T-cell (primary cell): Measurements from ENCODE around the genes NAGPA and USP7.

- PRO-cap, 7 experiments, result no peak in any of the 7 experiments
These were observed 39.6 kb downstream of the UBN1 start for GRCh38 chr16:4886878-4887359.

DNA sequence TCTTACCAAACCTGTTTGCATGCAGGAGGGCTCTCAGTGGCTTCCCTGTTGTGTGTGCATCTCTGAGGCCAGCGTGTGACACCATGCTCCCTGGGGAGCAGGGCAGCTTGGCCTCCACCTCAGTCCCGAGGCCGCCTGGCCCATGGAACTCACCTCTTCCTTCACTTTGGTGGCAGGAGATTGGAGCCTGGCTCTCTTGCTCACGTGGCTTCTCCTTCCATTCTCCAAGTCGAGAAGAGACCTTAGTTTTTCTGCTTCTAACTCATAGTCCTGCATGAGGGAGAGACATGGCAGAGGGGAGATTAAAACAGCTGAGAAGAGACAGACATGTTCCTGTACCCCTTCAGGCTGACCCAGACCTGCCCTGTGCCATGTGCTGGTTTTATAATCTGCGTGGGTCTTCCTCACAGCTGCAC, 40.7 kb downstream of the UBN1 start:
- PRO-cap, 7 experiments, result no peak in any of the 7 experiments

GRCh38 chr16:4890076-4890917, 43.0 kb downstream of the UBN1 start:
- PRO-cap, 7 experiments, result no peak in any of the 7 experiments

- PRO-cap, 7 experiments, result no peak in any of the 7 experiments
These were observed 44.6 kb downstream of the PPL start for GRCh38 chr16:4891989-4893069.

DNA sequence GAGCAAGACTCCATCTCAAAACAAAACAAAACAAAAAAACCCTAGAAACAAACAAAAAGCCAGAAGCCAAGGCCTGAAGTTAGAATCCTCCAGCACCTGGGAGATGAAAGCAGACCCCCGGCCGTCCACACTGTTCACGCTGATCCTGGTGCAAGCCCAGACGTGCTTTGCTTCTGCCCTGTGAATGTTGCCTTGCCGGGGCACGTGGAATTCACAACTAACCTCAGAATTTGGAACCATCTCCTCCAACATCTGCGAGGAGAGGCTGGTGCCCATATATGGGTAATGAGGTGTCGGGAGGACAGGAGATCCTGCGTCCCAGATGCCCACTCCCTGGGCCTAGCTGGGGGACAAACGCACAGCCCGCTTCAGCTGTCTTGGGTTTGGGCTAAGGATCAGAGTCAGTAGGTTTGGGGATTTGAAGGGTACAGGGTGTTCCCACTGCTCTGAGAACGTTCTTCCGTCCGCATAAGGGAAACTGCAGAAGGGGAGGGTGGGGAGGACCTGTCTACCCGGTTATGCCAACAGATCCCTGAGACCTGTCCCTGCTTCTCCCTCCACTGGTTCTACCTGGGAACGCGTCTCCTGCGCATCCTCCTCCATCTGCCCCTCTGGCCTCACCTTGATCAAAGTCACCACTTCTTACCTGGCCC, 14.2 kb downstream of the PPL start:
- PRO-cap, 7 experiments, result no peak in any of the 7 experiments

DNA sequence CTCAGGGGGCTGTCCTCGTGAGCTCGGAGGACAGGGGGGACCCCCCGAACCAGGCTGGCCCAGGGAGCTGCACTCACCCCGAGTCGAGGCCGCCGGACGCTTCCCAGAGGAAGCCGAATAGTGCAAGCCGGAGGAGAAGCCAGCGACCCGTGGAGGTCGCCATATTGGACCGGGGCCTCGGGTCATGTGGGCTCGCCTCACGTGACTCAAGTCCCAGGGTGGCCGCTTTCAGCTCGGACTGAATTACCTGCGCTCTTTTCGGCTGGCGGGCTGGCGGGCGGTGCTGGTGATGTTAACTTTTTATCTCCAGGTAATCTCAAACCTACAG, at the start of gene NAGPA:
Gene NAGPA (minus strand): TSS at position 184 of the 328 bp plus-strand sequence.
- PRO-cap, 7 experiments, result peak in 7 of 7 experiments; most common plus-strand start position 209 of the sequence (in 6); most common minus-strand start position 163 of the sequence (in 4)

DNA sequence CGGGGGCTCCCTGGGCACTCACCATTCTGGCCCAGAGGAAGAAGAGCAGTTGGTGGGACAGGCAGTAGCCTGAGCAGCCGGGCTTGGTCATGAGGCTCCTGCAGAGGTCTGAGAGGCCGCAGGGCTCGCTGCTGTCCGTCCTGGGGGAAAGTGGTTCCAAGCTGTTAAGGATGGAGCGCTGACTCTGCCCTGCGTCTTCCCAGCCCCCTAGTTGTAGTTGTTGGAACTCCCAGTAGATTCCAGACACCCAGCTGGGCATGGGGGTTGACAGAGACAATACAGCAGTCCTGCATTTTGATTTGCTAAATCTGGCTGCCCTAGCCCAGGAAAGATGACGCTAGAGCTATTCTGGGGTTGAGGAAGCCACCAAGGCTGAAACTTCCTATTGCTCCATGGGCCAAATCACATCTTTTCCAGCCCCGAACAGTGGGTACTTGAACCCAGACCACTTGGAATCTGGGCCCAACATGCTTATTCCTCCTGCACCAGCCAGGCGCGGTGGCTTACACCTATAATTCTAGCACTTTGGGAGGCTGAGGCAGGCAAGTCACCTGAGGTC, 7.2 kb downstream of the C16orf89 start:
- PRO-cap, 7 experiments, result no peak in any of the 7 experiments

DNA sequence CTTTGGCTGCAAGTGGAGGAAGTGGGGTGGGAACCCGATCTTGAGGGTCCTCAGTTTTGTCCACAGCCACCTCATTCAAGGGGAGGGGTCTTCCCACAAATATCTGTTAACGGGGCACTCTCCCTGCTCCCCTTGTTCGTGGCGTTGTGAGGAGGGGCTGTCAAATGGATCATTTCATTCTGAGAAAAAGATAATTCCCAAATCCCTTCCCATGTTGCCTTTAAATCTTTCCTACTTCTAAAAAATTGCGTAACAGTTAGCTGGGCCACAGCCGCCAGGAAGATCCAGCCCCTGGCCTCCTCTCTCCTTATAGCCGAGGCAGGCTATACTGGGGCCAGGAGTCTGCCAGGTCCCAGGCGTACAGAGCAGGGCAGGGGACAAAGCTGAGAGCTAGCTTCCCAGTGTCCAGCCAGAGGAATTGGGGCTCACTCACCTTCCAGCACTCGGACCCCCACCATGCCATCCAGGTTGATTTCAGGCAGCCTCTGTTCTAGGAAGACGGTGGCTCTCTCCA, 431 bp downstream of the C16orf89 start:
- PRO-cap, 7 experiments, result no peak in any of the 7 experiments

DNA sequence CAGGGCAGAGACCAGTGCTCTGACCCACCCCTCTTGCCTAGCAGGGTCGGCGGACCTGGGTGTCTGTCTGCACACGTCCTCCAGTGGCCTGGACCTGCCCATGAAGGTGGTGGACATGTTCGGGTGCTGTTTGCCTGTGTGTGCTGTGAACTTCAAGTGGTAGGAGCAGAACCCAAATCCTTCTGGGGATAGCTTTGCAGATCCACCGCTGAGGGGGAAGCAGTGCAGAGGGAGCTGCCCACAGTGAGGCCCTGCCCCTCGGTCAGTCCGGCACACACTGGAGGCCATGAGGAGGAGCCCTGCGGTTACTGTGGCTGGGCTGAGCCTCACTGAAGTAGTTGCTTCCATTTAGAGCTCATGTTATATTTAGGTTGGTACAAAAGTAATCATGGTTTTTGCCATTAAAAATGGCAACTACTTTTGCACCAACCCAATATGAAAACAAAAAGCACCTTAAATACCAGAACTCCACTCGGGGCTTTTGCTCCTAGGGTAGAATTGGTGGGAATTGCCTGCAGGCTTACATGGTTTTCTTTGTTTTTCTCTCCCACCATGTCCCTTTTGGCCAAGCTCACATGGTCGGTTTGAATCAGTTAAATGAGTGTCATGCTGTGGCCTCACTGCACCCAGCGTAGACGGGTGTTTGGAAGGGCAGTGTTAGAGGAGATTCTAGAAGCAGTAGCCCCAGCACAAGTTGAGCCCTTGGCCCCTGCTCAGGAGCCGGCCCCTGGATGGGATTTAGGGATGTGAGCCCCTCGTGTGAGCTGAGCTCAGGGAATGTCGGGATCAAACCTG, 11.1 kb downstream of the ALG1 start:
- PRO-cap, 7 experiments, result no peak in any of the 7 experiments

DNA sequence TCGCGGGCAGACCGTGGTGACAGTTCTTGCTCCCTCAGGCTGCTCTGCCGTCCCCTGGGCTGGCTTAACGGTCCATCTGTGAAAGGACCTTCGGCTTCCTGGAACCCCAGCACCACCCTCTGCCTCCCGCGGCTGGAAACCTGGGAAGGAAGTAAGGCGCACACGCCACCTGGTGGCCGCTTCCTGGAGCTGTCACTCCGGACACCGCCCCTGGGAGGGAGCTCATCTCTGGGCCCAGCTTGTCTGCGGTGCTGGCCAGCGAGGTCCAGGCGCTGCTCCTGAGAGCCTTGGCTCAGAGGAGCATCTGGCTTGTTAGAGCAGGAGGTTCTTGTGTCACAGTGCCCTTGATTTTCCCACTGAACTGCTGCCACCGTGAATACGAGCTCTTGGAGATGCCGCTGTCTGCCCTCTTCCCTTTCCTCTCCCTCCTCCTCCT, 402.7 kb upstream of the RBFOX1 start:
- PRO-cap, 7 experiments, result no peak in any of the 7 experiments

DNA sequence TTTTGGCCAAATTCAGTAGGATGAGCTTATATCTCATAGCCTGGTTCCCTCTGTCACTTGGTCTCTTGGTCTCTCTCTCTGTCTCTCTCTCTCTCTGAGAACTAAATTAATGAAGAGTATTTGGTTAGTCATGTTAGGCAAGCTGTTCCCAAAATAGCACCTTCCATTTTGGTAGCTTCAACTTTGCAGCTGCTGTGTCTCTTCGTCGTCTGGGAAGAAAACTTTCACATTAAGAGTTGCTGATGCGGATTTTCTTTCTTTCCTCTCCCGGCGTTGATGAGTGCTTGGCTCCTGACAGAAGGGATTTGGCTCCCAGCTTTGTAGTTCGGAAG, 1257.8 kb downstream of the TMEM114 start:
- PRO-cap, 7 experiments, result no peak in any of the 7 experiments

- PRO-cap, 7 experiments, result no peak in any of the 7 experiments
These were observed 1238.4 kb downstream of the TMEM114 start for GRCh38 chr16:7351918-7352232.

DNA sequence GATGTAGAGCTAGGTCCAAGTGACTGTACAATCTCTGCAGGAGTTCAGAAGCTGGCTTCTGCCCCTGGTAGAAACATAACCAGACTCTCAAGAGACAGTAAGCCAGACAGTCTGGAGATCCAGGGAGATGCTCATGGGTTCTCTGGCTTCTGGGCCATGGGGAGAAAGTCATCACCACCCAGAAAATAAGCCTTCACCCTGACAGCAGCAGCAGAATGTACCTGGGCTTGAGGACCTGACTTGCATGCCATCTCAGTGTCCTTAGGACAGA, 1059.7 kb downstream of the TMEM114 start:
- PRO-cap, 7 experiments, result no peak in any of the 7 experiments

GRCh38 chr16:8113151-8113516, 477.2 kb downstream of the TMEM114 start:
- PRO-cap, 7 experiments, result no peak in any of the 7 experiments

DNA sequence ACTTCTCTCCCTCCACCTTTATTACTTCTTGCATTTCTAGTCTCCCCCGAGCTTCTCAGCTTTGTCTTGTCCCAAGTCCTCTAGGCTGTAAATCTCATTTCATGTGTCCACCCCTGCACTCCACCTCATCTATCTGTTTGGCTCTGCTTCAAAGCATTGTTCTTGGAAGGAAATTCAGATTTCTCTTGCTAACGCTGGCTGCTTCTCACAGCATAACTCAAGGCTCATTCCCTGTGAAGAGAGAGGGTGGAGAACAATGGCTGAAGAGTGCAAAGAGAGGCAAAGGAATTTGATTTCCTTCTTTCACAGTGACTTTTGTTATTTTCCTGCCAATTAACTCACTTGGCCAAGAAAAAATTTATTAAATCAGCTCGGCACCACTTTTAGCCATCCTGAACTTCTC, 476.5 kb downstream of the TMEM114 start:
- PRO-cap, 7 experiments, result no peak in any of the 7 experiments

- PRO-cap, 7 experiments, result no peak in any of the 7 experiments
These were observed 3.8 kb upstream of the TMEM114 start for GRCh38 chr16:8594042-8594574.

GRCh38 chr16:8816555-8817401, 19.1 kb downstream of the PMM2 start:
- PRO-cap, 7 experiments, result no peak in any of the 7 experiments

- PRO-cap, 7 experiments, result no peak in any of the 7 experiments
These were observed 26.7 kb downstream of the CARHSP1 start for GRCh38 chr16:8842084-8842470.

DNA sequence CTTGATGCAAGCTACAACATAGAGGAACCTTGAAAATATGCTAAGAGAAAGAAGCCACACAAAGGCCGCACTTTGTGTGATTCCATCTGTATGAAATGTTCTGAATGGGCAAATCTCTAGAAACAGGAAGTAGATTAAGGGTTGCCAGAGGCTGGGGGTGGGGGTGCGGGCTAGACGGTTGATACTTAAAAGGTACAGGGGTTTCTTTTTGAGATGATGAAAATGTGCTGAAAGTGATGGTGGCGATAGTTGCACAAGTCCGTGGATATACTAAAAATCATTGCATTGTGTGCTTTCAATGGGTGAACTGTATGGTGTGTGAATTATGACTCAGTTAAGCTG, 2.2 kb upstream of the CARHSP1 start:
- PRO-cap, 7 experiments, result no peak in any of the 7 experiments

DNA sequence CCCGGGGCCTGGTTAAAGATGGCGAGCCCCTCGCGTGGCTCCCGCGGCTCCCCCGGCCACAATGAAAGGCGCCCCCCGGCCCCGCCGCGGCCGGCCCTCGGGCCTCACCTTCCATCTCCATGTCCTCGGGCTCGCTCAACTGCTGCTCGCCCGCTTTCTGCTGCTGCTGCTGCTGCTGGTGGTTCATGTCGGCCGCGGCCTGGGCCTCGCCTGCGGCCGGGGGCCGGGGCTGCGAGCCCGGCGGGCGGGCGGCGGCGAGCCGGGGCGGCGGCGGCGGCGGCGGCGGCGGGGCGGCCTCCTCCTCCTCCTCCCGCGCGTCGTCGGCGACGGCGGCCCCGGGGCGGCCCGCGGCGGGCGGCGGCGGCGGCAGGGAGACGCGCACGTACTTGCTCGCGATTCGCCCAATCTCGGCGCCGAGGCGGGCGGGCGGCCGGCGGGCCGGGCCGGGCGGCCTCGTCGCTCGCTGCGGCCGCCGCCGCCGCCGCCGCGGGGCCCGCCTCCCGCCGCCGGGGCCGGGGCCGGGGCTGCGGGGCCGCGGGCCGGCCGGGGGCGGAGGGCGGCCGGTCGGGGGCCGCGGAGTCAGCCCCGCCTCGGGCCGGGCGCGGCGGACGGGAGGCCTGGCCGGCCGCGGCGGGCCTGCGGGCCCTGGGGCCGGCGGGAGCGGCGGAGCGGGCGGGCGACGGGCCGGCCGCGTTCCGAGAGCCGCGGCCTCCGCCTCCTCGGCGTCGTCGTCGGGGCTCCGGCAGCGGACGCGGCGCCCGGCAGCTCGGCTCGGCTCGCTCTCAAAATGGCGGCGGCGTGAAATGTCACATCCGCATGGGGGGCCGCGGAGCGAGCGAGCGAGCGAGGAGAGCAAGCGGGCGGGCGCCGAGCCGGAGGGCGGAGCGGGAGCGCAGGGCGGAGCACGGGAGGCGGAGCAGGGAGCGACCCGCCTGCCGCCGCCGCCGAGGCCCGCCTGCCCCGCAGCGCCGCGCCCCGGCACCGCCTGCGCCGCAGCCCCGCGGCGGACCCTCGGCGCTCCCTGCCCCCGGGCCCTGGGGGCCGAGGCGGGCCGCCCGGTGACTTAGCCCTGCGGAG, at the start of gene USP7:
Gene USP7 (minus strand): TSS at position 808 of the 1,077 bp plus-strand sequence.
- PRO-cap, 7 experiments, result peak in 7 of 7 experiments; most common plus-strand start position 404 of the sequence (in 7); most common minus-strand start position 789 of the sequence (in 7)